Ureter (tissue), 1 donor: ENCODE results near the gene NSUN7.

- PRO-cap = no peak
Observed at GRCh38 chr4:40240939-40241421, 44.1 kb downstream of the RHOH start.

- PRO-cap = no peak
Observed at GRCh38 chr4:40245948-40246541, 49.2 kb downstream of the RHOH start.

DNA sequence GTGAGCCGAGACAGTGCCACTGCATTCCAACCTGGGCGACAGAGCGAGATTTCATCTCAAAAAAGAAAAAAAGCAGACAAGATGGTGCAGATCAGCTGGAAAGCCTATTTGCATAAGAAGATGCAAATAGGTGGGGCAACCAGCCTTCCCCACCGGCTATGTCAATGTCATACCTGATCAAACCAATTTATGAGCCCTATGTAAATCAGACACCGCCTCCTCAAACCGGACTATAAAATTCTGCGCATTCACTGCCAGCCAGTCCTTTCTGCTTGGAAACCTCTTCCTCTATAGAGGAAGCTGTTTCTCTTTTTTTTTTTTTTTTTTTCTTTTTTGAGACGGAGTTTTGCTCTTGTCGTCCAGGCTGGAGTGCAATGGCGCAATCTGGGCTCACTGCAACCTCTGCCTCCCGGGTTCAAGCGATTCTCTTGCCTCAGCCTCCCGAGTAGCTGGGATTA lies 64.5 kb upstream of the CHRNA9 start:
- PRO-cap = no peak

DNA sequence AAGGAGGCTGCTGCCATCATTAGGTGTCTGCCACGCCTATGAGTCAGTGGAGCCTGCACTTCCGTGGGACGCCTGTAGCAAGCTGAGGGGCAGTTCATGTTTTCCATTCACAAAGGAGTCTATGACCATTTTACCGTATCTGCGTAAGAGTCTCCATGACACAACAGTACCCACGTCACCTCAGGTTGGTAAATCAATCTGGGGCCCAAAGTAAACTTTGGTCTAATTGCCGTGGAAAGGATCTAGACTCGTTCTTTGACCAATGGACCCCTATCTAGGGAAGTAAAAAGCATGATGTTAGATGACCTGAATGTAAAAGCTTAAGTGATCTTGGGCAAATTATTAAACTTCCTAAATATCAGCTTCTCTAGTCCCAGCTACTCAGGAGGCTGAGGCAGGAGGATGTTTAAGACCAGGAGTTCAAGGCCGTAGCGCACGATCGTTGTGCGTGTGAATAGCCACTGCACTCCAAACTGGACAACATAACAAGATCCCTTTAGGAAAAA lies 50.9 kb upstream of the CHRNA9 start:
- PRO-cap = no peak

DNA sequence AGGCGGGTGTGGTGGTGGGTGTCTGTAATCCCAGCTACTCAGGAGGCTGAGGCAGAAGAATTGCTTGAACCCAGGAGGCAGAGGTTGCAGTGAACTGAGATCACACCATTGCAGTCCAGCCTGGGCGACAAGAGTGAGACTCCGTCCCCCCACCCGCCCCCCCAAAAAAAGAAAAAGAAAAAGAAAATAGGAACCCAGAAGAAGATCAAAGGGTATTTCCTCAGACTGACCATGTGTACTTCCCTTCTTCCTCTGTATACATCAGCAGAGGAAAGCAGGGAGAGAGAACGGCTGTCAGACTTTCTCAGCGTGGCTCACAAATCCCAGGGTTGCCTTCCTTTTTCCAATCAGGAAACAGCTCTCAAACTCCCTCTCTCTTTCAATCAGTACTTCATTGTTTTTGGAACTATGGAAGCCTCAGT lies 59.0 kb downstream of the CHRNA9 start:
- PRO-cap = no peak

DNA sequence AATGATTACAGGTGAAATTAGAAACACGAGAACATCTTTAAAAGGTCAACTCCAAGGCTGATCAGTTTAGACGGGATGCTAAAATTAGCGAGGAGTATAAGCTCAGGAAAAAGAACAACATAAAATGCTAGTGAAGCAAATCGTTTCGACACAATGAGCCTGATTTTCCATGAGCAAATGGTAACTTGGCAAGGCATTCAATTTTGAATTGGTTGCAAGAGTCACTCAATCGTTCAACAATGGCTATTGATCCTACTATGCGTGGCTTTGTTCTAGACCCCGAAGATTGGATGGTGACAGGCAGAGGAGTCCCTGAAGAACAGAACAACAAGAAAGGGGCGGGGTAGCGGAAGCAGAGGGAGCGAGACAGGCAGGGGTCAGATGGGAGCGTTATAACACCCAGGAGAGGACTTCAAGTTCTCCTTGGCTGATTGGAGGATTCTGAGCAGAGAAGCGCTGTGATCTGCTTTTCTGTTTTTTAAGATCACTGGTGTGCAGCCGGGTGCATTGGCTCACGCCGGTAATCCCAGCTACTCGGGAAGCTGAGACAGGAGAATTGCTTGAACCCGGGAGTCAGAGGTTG lies 146.5 kb downstream of the RBM47 start:
- PRO-cap = no peak

- PRO-cap = no peak
Observed at GRCh38 chr4:40523707-40524243, 105.9 kb downstream of the RBM47 start.

- PRO-cap = no peak
Observed at GRCh38 chr4:40553898-40554548, 75.6 kb downstream of the RBM47 start.

DNA sequence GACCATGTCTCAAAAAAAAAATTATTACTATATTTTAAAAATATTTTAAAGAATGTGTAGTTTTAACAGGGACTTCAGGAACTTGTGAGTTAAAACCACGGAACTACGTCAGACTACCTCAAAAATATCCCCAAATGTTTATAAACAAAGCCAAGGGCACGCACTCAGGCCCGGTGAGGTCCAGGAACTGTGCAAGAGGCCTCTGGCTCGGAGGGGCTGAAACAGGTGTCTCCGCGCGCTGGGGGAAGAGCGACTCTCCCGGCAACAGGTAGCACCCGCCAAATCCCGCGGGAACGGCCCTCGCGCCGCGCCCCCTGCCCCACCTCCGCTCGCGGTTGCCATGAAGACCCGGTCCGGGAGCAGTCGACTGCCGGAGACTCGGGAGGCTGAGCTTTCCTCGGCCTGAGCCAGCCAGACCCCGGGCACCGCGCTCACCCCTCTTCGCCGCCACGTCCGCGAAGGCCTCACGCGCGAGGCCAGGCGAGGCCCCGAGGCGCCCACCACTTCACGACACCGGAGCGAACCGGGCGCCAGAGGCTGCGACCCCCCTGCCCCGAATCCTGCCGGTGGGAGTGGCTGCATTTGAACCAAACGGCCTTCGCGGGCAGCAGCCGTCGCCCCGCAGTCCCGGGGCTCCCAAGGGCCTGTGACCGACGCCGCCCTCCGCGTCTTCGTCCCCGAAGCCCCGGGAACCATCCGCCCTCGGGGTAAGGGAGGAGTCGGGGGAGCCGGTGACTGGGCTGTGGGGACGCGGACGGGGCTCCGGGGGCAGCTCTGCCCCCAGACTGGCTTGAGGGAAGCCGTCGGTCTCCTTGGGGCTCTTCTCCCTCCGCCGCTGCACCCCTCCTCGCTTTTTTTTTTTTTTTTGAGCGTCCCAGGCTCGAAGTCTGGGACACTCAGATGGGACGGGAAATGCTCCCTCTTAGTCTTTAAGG lies at the start of gene NSUN7:
TSS of gene NSUN7 (plus strand) at position 362 of the 935 bp plus-strand sequence.
- PRO-cap = unidirectional peak, plus-strand start at position 362 of the sequence

DNA sequence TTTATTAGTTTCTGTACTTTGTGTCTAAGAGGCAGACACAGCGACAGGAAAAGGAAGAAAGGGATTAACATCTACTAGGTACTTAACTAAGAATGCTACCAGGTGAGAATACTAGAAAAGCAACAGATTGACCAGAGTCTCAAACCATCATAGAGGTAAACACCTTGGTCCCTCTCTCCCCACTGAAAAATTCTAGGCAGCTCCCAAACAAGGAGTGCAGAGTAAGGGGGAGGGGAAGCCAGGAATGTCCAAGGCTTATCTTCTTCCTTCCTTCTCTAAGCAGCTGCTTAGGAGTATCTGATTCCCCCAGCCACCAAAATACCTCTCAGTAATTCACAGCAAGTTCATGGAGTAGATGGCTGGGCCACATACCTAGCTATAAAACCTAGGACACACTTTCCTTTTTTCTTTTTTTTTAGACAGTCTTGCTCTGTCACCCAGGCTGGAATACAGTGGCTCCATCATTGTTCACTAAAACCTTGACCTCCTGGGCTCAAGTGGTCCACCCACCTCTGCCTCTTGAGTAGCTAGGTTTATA lies 80.7 kb downstream of the APBB2 start:
- PRO-cap = no peak

DNA sequence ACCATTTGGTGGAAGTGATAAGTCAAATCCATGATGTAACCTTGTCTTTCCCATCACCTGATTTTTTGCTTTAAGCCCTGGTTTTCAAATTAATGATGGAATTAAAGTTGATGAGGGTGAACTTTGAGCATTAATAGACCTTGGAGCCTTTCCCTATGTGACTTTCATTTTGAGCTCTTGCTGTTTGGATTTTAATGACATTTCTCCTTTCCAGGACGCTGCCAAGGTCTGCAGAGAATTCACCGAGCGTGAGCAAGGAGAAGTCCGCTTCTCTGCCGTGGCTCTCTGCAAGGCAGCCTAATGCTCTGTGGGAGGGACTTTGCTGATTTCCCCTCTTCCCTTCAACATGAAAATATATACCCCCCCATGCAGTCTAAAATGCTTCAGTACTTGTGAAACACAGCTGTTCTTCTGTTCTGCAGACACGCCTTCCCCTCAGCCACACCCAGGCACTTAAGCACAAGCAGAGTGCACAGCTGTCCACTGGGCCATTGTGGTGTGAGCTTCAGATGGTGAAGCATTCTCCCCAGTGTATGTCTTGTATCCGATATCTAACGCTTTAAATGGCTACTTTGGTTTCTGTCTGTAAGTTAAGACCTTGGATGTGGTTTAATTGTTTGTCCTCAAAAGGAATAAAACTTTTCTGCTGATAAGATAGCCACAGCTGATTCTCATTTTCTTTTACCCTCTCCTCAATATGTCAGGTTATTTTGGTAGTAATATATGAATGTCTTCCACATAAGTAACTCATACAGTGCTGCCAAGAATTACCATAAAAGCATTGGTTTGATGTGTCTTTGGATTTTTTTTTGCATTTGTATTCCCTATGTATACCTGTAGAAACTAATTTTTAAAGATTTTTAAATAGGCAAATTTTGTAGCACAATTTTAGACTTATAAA lies 11.3 kb downstream of the UCHL1 start:
- PRO-cap = no peak

- PRO-cap = no peak
Observed at GRCh38 chr4:41507838-41508231, 30.1 kb upstream of the LIMCH1 start.

GRCh38 chr4:41612475-41613238 lies 74.7 kb downstream of the LIMCH1 start:
- PRO-cap = no peak

DNA sequence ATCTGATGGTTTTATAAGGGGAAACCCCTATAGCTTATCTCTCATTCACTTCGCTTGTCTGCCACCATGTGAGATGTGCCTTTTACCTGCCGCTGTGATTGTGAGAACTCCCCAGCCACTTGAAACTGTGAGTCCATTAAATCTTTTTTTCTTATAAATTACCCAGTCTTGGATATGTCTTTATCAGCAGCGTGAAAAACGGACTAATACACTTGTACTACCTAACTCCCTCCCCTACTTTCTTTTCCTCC lies 53.3 kb upstream of the PHOX2B start:
- PRO-cap = no peak

GRCh38 chr4:41824833-41825339 lies 76.4 kb upstream of the PHOX2B start:
- PRO-cap = no peak

DNA sequence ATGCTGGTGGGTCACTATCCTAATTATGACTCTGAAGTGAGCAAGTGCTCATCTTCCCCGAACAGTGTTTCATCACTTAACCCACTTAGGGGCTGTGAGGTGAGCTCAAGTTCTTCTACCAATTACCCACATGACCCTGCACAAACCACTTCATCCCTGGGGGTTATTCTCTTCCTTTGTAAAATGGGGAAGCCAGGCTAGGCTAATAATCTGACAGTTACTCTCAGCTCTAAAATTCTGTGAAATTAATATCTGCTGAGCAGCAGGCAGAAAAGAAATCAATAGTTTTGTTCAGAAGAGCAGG lies 24.3 kb downstream of the ATP8A1 start:
- PRO-cap = no peak

- PRO-cap = no peak
Observed at GRCh38 chr4:42636174-42636612, 20.7 kb downstream of the ATP8A1 start.

DNA sequence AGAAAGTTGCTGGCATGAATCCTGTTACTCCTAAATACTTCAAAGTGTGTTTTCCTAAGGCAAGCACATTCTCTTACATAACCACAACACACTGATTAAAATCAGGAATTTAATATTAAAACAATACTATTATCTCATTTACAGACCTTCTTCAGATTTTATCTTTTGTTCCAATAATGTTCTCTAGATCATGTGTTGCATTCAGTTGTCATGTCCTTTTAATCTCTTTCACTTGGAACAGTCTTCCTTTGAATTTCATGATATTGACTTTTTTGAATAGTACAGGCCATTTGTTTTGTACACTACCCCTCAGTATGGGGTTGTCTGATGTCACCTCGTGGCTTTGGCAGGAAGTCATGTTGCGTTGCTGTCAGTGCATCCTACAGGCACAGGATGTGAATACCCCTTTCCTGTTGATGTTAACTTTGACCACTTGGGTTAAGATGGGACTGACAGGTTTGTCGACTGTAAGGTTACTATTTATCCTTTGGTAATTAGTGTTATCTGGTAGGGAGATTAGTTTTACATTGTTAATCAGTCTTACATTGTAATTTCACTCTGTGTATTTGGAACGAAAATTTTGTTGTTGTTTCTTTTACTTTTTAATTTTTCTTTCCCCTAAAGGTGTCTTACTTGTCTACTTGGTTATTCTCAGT lies 14.5 kb upstream of the ATP8A1 start:
- PRO-cap = no peak

DNA sequence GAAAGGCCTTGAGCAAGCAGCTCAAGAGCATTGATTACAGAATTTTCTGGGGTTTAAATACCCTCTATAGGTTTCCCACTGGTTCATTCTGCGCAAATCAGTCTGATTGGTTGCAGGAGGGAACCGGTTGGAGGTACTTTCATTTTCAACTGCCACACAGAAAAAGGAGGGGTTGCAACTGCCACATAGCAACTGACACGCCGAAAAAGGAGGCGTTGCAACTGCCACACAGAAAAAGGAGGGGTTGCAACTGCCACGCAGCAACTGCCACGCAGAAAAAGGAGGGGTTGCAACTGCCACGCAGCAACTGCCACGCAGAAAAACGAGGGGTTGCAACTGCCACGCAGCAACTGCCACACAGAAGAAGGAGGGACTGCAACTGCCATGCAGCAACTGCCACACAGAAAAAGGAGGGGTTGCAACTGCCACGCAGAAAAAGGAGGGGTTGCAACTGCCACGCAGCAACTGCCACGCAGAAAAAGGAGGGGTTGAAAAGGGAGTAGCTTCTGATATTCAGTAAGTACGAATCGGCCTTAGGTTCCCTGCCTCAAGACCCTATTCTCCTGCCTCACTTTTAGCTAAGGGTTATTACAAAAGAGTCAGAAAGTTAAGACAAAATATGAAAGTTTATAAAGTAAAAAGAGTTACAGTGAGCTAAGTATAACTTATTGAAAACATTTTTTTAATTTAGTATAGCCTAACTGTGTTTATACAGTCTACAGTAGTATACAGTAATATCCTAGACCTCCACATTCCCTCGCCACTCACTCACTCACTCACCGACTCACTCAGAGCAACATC lies 431.9 kb downstream of the KCTD8 start:
- PRO-cap = no peak

DNA sequence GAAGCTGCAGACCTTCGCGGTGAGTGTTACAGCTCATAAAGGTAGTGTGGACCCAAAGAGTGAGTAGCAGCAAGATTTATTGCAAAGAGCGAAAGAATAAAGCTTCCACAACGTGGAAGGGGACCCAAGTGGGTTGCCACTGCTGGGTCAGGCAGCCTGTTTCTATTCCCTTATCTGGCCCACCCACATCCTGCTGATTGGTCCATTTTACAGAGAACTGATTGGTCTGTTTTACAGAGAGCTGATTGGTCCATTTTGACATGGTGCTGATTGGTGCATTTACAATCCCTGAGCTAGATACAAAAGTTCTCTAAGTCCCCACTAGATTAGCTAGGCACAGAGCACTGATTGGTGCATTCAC lies 647.1 kb downstream of the GABRG1 start:
- PRO-cap = no peak